Subcutaneous preadipocyte (primary cell): ENCODE results near the gene SLC10A1.

- CAGE, long polyA plus RNA, result no peak
Observed at GRCh38 chr14:69696613-69697285, 70.2 kb upstream of the SRSF5 start.

DNA sequence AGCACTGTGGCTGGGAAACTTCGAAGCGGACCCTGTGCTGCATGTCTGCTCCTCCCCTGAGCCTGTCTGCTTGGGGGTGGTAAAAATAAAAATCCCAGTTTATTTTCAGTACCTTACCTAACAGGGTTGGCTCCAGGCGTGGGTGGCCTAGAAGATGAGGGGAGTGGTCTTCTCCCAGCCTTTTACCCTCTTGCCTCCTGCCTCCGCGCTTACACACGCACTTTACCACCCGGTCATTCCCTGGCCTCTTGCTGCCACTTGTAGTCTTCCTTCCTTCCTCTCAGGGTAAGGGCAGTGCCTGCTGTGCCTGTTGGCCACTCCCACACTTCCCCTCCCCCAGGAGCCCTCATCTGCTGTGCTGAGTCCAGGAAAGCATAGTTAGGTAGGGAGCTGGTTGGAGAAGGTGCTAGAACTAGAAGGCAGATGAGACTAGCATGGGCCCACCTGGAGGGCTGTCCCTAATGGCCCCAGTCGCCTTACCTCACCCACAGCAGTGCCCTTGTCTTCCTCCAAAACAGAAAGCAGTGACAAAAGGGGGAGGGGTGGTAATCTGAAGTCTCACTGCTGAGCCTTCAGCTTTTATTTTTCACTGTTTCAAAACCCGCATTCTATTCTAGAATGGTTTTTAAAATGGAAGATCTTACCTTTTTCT lies 54.3 kb upstream of the SRSF5 start:
- CAGE, long polyA plus RNA, result no peak

- CAGE, long polyA plus RNA, result no peak
Observed at GRCh38 chr14:69714204-69714897, 52.6 kb upstream of the SRSF5 start.

DNA sequence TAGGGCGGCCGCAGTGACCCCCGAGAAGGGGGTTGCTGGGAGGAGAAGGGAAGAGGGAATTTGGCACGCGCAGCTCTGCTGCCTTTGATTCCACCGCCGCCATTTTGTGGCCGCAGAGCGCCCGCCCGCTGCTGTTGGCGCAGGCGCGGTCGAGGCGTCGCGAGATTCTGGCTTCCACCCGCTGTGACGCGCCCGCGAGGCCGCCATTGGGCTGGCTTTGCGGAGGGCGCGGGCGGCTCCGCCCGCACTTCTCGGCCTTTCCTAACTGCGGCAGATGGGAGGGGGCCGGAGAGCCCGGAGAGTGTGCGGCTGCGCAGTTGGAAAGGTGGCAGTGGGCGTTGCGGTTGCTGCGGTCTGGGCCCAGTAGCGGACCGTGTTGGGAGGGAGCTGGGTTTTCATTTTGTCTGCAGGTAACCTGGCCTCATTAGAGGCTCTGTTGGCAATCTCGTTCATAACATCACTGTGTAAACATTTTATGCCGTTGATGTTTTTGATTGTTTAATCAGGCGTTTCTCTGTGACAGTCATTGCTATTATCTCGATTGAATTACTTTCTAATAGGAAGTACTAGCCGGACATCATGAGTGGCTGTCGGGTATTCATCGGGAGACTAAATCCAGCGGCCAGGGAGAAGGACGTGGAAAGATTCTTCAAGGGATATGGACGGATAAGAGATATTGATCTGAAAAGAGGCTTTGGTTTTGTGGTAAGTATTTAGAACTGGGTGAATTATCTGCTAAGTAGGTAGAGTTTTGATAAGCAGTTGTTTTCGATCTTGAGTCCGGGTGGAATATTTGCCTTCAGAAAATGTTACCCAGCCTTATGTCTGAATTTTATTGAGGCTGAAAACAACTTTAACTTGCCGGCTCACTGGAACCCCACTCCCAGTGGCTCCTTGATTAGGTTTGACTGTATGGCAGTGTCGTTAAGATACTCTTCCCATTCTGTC lies 910 bp downstream of the SRSF5 start:
- CAGE, long polyA plus RNA, result no peak

- CAGE, long polyA plus RNA, result no peak
Observed at GRCh38 chr14:69797083-69797487, at the start of gene SLC10A1. Gene SLC10A1, minus strand, starts transcription at chr14:69797241.

DNA sequence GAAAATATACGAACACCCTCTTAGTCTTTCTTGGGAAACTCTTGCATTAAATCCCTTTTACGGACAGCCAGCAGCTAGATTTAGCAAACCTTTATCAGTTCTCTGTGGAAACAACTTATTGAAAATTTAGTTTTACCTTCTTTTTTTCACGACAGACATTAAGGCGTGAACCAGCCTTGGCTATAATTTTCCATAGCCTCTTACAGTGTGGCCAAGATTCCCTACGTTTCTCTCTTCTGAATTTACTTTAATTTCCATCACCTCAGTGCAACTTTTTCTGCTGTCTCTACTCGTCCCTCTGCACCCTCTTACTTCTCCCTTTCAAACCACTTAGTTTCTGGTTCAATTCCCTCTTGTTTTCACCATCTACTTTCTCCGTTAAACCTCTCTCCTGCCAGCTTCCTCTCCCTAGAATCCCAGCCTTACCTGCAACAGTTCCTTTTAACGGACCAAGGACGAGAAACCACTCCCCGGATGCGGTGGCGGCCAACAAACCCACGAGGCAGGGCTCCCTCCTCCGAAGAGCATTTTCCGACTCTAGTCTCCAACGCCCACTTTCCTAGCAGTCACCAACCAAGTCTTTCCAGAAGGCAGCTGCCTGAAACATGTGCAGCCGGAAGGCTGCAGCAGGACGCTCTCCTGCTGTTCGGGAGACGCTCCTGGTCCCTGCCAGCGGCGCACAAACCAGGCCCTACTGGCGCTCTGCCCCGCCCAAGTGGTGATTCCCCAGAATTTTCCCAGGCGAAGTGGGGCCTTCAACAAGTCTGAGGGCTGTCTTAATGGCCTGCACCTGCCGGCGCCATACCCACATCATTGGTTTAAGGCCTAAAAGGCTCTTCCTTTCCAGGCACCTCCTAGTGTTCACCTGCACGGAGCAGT lies 20.9 kb upstream of the ADAM20 start:
- CAGE, long polyA plus RNA, result no peak

DNA sequence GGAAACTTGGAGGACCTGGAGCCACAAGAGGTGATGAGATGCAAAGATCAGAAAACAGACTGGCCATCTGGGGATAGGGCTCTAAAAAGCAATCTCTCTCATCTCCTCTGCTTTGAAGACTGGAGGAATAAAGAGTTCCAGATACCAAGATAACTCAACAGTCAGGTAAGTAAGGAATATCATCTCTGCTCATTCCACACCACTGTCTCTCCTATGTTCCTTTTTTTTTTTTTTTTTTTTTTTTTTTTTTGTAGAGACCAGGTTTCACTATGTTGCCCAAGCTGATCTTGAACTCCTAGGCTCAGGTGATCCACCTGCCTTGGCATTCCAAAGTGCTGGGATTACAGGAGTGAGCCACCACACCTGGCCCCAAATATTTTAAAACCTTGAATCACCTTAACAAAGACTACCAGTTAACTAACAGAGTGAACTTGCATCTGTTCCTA lies 8.2 kb downstream of the MED6 start:
- CAGE, long polyA plus RNA, result no peak

- CAGE, long polyA plus RNA, result no peak
Observed at GRCh38 chr14:70665520-70665993, 23.8 kb downstream of the TTC9 start.

DNA sequence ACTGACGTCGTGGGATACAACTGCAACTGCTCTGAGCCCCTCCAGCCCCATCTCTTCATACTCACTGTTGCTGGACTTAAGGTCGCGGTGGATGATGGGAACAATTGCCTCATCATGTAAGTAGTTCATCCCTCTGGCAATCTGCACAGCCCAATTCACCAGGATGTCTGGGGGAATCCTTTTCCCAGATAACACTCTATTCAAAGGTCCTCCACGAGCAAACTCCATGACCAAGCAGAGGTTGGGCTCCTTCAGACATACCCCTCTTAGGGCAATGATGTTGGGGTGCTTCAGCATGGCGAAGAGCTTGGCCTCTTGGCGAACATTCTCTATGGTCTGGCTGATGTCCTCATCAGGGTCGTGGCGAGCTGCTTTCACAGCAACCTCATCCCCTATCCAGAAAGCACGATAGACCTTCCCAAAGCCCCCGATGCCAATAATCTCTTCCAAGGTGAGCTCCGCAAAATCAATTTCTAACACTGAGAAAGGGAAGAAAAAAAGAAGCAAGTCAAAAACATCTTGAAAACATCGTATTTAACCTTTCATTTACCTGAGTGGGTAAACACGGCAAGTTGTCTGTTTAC lies 8.6 kb downstream of the MAP3K9 start:
- CAGE, long polyA plus RNA, result no peak

GRCh38 chr14:70882880-70883599 lies 24.2 kb upstream of the PCNX1 start:
- CAGE, long polyA plus RNA, result no peak

GRCh38 chr14:70919467-70920333 lies 12.4 kb downstream of the PCNX1 start:
- CAGE, long polyA plus RNA, result no peak

DNA sequence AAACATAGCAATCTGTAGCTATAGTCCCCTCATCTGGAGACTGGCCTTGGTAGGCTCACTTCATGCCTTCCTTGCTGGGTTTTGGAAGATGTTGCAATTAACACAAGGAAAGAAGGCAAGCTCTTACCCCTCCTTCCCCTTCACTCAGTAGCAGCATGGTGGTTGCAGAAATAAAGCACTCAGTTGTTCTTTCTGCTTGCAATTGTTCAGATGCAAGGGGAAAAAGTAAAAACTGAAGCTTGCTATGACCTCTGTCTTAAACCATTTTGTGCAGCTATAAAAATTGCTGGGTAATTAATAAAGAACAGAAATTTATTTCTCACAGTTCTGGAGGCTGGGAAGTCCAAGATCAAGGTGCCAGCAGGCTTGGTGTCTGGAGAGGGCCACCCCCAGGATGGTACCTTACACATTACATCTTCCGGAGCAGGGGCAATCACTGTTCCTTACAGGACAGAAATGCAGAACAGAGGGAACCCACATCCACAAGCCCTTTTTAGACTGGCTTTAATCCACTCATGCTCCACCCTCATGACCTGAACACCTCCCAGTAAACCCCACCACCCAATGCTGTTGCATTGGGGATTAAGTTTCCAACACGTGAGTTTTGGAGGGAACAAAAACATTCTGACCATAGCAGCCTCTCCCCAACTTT lies 177.4 kb upstream of the SIPA1L1 start:
- CAGE, long polyA plus RNA, result no peak

DNA sequence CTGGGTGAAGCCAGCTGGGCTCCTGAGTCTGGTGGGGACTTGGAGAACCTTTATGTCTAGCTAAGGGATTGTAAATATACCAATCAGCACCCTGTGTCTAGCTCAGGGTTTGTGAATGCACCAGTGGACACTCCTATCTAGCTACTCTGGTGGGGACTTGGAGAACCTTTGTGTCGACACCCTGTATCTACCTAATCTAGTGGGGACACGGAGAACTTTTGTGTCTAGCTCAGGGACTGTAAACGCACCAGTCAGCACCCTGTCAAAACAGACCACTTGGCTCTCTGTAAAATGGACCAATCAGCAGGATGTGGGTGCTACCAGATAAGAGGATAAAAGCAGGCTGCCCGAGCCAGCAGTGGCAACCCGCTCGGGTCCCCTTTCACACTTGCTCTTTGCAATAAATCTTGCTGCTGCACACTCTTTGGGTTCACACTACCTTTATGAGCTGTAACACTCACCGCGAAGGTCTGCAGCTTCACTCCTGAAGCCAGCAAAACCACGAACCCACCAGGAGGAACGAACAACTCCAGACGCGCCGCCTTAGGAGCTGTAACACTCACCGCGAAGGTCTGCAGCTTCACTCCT lies 152.2 kb upstream of the SIPA1L1 start:
- CAGE, long polyA plus RNA, result no peak

- CAGE, long polyA plus RNA, result no peak
Observed at GRCh38 chr14:71322594-71323408, 2.5 kb downstream of the SIPA1L1 start.

DNA sequence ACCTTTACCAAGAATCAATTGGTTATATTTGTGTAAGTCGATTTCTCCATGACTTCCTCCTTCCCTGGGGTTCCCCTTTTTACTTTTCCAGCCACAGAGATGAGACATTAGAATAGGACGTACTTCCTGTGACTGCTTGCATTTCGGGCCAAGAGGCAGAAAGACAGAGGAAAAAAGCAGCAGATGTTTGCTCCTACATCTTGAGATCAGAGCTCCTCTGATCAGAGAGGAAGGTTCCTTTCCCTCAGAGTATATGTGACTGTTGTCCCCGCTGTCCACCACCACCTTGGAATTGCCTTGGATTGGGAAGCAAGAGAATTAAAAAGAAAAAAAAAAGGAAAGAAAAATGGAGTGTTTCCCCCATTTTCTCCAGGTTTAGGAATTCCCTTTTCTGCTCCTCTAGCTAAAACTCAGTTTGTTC lies 158.4 kb downstream of the SIPA1L1 start:
- CAGE, long polyA plus RNA, result no peak

DNA sequence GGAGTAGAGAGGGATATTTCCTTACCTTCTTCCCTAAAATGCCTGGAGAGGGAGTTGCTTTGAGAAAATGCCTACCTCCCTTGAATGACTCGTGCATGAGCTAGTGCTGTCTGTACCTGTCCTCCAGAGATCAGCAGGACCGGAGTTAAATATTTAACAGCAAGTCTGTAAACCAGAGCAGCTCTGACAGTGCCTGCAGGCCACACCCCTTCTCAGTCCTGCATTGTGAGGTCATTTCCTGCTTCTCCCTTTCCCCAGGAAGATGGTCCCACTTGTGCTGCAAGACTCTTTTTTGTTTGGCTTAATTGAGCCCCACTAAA lies 192.7 kb upstream of the RGS6 start:
- CAGE, long polyA plus RNA, result no peak

- CAGE, long polyA plus RNA, result no peak
Observed at GRCh38 chr14:72476683-72477402, 417.1 kb downstream of the DPF3 start.

DNA sequence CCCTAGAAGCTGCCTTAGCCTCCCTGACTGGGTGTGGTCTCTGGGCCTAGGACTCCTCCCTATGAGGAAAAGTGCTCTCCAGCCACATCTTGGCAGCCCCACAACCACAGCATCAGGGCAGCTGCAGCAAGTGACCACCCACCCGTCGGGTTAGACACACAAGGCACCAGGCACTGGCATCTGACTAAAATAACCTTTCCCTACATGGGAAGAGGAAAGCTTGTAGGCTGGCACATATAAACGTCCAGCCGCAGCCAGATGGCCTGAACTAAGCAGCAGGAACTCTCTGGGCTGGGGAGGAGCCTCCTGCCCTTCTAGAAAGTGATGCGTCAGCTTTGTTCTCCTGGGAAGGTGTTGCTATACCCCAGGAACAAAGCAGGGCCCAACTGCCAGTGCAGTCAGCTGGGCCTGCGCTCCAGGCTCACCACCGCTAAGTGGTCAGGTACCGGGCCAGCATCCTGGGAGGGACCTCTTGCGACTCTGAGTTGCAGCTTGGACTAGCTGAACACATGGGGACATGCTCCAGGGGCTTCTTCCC lies 328.7 kb downstream of the DPF3 start:
- CAGE, long polyA plus RNA, result no peak

- CAGE, long polyA plus RNA, result no peak
Observed at GRCh38 chr14:72804372-72804798, 89.5 kb downstream of the DPF3 start.

DNA sequence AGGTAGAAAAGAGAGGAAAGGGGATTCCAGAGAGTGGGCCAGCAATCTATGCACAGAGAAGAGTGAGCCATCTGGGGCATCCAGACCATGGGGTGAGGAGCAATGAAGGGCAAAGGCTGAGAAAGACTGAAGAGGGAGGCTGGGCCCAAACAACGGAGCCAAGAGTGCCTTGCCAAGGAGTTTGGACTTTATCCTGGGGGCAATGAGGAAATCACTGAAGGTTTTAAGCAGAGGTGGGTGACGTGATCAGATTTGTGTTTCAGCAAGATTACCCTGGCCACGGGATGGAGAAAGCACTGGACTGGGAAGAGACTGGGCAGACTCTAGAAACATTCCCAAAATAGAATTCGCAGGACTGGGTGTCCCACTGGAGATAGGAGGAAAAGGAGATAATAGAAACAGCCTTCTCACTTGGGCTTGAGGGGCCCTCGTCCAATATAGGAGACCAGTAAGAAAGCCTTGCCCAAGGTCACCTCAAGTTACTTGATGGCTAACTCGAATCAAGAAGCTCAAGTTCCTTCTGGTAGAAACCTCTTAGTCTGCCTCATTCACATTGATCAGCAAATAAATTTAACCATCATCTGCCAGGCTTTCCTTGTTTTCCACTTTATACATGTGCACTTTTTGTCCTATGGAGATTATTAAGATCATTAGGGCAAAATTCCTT lies 65.2 kb downstream of the DPF3 start:
- CAGE, long polyA plus RNA, result no peak